Omental fat pad (tissue), 4 donors: ENCODE data around the genes NWD2 and TBC1D1.

DNA sequence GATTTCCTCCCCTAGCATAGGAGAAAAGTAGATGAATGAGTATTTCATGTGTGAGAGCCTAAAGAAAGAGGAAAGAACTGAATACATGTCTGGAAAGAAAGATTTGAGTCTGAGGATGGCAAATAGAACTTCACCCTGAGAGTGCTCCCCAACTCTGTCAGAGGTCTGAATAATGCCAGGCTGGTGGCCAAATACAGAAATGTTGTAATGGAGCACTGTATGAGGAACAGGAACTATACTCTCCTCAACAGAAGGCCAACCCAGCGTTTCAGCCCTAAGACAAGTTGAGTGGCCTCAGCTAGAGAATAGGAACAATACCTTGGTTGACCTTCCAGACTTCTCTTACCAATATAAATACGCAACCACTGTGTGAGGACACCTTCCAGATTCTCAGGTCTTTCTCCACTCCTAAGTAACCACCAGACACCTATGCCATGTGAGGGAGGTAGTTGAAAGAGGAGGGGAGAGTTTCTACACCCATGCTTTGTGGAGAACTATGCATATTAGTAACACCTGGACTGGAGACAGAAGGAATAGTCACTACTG lies 94.5 kb upstream of the STIM2 start:
- PRO-cap: no peak
- RAMPAGE, long total RNA, 4 experiments: no peak in any of the 4 experiments

GRCh38 chr4:30808140-30808665 lies 88.0 kb downstream of the PCDH7 start:
- PRO-cap: no peak
- RAMPAGE, long total RNA, 4 experiments: no peak in any of the 4 experiments

DNA sequence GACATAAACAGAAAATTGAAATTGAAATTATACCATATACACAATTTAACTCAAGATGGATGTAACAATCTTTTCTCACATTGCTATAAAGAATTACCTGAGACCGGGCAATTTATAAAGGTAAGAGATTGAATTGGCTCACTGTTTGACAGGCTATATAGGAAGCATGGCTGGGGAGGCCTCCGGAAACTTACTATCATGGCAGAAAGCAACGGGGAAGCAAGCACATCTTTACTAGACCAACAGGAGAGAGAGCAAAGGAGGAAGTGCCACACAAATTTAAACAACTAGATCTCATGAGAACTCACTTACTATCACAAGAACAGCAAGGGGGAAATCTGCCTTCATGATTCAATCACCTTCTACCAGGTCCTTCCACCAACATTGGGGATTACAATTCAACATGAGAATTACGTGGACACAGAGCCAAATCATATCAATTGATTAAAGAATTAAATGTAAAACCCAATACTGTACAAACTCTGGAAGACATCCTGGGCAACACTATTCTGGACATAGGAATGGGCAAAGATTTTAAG lies 497.9 kb downstream of the ARAP2 start:
- PRO-cap: no peak
- RAMPAGE, long total RNA, 4 experiments: no peak in any of the 4 experiments

- PRO-cap: no peak
- RAMPAGE, long total RNA, 4 experiments: no peak in any of the 4 experiments
These were observed 241.8 kb upstream of the NWD2 start for GRCh38 chr4:37002827-37003113.

DNA sequence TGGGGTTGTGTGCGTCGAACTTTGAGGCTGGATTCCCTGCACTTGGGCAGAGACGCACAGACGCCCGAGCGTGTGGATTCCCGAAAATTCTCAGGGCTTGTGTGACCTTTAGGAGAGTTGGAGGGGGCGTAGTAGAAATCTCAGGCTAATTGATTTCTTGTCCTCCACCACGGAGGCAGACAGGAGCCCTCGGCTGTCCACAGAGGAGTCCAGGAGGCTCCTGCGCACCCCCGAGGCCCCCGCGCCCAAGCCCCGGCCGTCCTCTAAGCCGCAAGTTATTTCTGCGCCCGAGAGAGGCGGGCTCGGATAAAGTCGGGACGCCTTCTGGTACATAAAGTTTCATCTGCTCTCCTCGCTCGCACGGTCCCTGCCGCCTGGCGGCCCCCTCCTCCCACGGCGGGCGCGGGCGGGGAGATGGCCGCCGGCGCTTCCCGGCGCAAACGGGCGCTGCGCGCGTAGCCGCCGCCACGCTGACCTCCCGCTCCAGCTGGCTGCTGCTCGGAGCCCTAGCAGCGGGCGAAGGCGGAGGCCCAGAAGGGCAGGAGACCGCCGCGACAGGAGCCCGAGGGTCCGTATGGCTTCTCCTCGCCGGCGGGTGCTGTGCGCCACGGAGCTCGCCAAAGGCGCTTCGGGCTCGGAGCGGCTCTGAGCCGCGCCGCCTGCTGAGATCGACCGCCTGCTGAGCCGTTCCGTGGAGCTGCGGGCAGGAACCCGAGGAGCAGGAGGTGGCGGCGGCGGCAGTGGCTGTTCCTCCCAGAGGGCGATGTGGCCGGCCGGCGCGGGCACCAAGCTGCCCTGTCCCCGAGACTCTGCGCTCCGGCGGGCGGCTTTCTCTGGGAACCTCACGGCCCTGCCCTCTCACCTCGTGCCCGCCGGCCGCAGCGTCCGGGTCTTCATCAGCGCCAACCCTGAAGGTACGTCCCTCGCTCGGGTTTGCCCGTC lies at the start of gene NWD2:
NWD2 (plus strand) TSS at position 439 of the 942 bp plus-strand sequence.
- PRO-cap: no peak
- RAMPAGE, long total RNA, 4 experiments: no peak in any of the 4 experiments

DNA sequence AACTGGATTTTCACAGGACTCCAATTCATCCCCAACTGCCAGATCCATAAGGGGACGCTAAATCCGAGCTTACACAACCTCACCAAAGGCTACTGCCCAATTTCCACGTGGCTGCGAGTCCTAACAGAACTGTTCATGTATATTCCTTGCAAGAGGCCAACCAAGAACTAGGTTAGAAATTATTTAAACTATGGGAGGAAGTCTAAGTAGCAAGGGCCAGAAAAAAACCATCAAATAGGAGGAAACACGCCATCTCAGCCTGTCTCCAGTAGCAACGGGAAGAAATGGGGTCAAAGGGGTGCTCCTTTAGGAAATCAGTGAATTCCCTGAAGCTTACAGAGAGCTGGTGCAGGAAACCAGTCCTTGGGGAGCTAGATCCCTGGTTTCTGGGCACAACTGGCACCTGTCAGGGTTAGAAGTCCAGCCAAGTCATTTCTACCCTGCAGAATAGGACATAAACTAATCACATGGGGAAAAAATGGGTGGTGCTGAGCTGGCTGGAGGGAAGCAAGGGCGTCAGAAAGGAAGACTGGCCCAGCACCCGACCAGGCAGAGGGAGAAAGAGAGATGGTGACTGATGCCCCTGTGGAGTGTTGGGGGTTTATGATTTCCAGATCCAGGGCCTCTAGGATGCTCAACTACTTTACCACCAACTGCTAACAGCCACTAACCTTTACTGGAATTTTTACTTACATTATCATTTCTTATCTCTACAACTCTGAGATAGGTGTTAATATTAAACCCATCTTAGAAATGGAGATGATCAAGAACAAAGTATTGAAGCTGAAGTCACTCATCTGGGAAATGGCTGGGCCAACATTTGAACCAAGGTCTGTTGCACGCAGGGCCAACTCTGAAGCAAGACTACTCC lies 20.5 kb downstream of the RELL1 start:
- PRO-cap: no peak
- RAMPAGE, long total RNA, 4 experiments: no peak in any of the 4 experiments

DNA sequence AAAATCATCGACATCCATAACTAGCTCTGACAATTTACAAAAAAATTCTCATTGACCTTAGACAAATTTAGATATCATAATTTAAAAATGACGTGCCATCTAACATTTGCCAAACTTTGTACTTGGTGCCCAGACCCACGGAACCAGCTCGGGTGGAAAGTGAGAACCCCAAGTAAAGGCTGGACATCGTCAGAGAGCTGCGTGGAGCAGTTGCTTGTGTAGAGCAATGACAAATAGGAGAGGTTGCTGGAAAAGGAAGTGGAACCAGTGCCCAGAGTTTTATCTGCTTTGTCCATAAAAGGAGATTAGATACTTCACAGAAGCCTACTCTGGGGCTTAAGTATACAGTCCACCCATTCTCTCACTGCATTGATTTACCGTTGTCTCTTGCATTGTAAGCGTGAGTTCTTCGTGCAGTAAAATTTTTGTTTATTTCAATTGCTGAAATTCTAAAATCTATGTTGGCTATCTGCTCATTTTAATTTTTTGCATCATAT lies 5.4 kb upstream of the TBC1D1 start:
- PRO-cap: no peak
- RAMPAGE, long total RNA, 4 experiments: no peak in any of the 4 experiments

DNA sequence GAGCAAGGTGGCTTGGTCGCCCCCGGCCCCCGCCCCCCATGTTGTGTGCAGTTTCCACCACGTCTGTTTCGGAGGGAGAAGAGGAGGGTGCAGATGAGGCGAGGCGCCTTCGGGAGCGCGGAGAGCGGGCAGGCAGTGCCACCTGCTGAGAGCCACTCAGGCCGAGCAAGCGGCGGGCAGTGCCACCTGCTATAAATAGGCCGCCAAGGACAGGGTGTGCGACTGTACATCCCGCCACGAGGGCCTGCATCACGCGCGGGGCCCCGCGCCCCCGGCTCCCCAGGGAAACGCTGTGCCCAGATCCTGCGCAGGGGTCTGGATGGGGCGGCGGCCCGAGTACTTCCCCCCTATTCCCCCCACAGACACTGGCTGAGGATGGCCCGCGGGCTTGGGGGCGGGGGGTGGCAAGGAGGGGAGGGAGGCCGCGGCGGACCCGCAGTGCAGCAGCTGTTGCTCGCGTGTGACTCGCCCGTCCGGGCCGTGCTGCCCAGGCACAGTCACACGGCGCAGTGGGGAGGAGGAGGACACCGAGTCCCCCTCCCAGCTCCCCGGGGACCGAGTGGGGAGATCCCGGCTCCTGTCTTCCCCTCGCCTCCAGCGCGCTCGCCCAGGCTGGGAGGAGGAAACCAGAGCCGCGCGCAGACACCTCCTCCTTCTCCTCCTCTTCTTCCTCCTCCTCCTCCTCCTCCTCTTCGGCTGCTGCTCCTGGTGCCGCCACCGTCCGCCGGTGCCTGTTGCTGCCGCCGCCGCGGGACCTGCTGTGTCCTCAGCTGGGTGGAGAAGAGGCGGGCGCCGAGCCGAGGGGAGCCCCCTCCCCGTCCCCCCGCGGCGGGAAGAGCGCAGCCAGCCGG lies at the start of gene TBC1D1:
TBC1D1 (plus strand) TSS at position 686 of the 851 bp plus-strand sequence.
- PRO-cap: no peak
- RAMPAGE, long total RNA, 4 experiments: no peak in any of the 4 experiments

GRCh38 chr4:37891528-37892147 lies 754 bp downstream of the TBC1D1 start:
- PRO-cap: no peak
- RAMPAGE, long total RNA, 4 experiments: no peak in any of the 4 experiments

DNA sequence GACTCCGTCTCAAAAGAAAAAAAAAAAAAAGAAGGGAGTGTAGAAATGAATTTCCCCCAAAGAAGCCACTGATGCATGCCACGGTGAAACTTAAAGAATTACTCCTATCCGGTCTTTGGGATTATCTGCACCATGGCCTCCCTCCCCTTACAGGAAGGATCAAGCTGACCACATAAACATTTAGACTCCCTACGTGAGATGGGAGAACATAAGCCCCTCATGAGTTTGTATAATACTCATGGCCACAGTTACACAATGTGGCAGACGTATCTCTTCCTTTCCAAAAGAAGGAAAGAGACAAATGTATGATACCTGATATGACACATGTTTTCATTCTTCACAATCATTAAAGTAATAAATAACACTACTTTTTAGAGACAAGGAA lies 3.3 kb upstream of the PTTG2 start:
- PRO-cap: no peak
- RAMPAGE, long total RNA, 4 experiments: no peak in any of the 4 experiments

DNA sequence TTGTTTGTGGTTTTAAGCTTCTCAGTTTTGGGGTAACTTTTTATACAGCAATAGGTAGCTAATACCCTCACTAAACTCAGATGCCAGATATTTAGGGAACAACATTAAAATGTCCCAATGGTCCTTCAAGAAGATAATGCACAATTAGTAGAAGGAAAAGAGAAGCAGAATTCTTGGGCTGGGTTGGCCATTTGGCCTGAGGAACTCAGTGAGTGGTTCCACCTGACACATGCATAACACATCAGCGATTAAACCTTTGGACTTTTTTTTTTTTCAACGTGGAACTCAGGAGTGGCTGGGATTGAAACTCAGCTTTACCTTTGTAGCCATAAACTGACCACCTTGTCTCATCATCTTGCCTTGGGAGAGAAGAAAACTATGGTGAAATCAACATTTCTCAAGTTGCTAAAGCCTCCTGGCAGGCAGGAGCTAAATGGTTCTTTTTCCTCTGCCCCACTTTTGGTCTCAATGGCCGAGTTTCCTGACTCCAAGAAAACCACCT lies 16.2 kb downstream of the PTTG2 start:
- PRO-cap: no peak
- RAMPAGE, long total RNA, 4 experiments: no peak in any of the 4 experiments

GRCh38 chr4:38021515-38022194 lies 61.5 kb downstream of the PTTG2 start:
- PRO-cap: no peak
- RAMPAGE, long total RNA, 4 experiments: no peak in any of the 4 experiments

- PRO-cap: no peak
- RAMPAGE, long total RNA, 4 experiments: no peak in any of the 4 experiments
These were observed 90.3 kb downstream of the PTTG2 start for GRCh38 chr4:38050419-38050928.

GRCh38 chr4:38060677-38061220 lies 100.6 kb downstream of the PTTG2 start:
- PRO-cap: no peak
- RAMPAGE, long total RNA, 4 experiments: no peak in any of the 4 experiments

DNA sequence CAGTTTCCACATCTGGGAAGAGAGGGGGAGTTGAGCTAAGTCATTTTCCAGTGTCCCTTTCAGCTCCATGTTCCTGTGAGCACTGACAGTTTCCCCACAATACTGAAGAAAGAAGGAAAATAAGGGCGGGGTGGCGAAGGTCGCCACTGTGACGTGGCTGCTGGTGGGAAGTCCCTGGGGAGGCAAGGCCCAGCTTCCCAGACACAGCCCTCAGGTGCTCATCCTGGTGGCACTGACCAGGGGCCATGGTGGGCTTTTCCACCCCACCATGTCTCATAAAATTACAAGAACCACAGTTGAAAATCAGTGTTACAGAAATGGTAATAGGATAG lies 121.9 kb downstream of the PTTG2 start:
- PRO-cap: no peak
- RAMPAGE, long total RNA, 4 experiments: no peak in any of the 4 experiments

- PRO-cap: no peak
- RAMPAGE, long total RNA, 4 experiments: no peak in any of the 4 experiments
These were observed 172.1 kb downstream of the PTTG2 start for GRCh38 chr4:38132195-38132885.

DNA sequence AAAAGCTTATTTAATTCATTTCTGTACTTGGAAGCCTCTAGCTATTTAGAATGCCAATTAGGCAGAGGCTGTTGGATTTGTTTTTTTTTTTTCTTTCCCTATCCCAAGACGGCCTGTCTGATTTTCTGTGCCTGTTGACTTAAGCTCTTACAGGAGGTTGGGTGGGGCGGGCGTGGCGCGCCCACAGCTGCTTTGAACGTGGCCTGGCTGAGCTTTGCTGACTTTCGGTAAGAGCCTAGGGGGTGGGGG lies 195.1 kb downstream of the PTTG2 start:
- PRO-cap: no peak
- RAMPAGE, long total RNA, 4 experiments: no peak in any of the 4 experiments

DNA sequence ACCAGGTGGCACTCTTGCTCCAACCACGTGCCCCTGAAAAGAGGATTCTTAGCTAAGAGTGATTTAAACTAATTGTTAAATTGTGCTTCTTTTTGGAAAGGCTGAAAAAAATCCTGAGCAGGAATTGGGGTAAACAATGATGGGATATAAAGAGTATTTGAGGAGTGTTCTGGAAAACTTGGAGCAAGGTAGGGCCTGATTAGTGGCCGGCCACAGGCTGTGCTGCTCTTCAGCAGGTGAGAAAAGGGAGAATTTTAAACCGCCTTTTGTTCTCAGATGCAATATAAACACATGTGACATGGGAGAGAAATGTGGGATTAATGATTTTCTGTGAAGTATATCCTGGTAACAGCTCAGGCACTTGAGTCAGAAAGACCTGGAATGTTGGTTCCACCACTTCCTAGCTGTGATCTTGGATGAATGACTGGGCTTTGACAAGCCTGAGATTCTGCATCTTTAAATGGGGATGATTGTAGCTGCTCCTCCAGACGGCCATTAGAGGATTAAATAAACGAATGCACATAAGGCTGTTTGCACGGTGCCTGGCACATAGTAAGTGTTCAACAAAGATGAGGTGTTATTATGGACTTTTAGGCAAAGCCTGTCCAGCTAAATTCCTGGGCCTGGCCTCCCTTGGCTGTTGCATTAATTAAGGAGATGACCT lies 219.8 kb downstream of the PTTG2 start:
- PRO-cap: no peak
- RAMPAGE, long total RNA, 4 experiments: no peak in any of the 4 experiments

DNA sequence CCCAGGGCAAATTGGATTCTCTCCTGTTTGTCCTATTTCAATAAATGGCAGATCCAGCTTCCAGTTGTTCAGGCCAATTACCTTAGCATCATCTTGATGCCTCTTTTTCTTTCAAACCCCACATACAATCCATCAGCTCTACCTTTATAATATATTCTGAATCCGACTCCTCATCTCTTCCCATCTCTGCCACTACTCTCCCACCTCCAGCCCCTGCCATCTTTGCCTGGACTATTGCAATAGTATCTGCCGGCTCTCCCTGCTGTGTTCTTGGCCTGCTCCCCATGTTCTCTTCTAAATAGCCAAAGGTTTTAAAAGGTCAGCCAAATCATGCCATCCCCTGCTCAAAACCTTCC lies 265.9 kb downstream of the PTTG2 start:
- PRO-cap: no peak
- RAMPAGE, long total RNA, 4 experiments: no peak in any of the 4 experiments

DNA sequence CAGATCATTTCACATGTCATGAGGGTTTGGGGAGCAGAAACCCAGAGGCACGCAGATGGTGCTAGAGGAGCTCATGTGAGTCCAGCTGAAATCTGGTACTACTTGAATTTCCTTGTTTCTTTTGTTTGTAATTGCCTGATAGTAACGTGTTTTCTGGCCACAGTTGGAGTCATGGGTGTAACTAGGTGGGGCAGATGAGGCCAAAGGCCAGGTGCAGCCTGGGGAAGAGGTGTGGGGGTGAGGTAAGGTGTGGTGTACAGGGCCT lies 271.4 kb downstream of the PTTG2 start:
- PRO-cap: no peak
- RAMPAGE, long total RNA, 4 experiments: no peak in any of the 4 experiments